ENCODE measurements around a stretch of chr12.

DNA sequence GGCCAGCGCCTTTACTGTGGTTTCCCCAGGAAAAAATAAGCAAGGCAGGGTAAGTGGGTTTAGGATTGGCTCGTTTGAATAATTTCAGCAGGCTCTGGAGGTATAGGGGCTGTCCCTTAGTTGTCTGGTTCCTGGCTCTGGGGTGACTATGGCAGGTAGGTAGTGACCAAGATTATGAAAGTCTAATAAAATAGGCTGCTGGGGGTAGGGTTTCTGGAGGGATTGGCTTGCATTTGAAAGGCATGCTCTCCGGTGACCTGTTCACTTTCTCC lies 35.3 kb downstream of the MAP1LC3B2 start:
- PRO-cap, 2 experiments = no peak in any of the 2 experiments

- PRO-cap, 2 experiments = no peak in any of the 2 experiments
Measured at GRCh38 chr12:117010001-117010802, 89.0 kb downstream of the TESC start.

GRCh38 chr12:117052631-117053207 lies 46.5 kb downstream of the TESC start:
- PRO-cap, 2 experiments = no peak in any of the 2 experiments

DNA sequence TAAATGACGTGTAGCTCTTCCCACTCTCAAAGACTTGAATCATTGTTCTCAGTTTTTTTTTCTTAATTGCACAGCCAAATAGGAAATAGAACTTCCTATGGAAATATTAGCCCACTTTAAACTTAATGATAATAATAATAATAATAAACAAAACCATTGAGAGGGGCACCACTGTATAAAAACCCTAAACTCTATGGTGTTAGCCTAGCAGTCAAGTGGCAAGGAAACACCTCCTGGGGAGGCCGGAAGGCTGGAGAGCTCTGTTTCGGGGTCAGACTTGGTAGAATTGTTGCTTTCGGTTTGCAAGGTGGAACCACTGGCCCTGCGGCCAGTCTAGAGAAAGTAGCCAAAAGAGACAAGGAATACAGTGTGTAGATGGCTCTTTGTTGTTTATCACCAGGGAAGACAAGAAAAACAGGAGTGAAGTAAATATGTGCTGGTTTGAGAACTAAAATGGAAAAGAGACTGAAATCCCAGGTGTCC lies 40.1 kb upstream of the TESC start:
- PRO-cap, 2 experiments = no peak in any of the 2 experiments

GRCh38 chr12:117157719-117158229 lies 32.5 kb downstream of the FBXO21 start:
- PRO-cap, 2 experiments = no peak in any of the 2 experiments

- PRO-cap, 2 experiments = no peak in any of the 2 experiments
Measured at GRCh38 chr12:117562177-117562754, 200.8 kb upstream of the NOS1 start.

DNA sequence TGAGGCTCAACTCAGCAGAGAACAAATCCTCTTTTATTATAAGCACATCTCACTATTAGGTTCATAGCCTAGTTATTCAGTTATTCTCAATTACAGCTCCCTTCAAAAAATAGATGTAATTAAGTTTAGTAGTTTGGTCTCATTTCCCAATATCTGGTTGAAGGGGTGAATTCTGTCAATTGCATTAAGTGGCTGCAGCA lies 223.8 kb upstream of the NOS1 start:
- PRO-cap, 2 experiments = no peak in any of the 2 experiments

- PRO-cap, 2 experiments = no peak in any of the 2 experiments
Measured at GRCh38 chr12:118034703-118035883, 18.6 kb downstream of the RFC5 start.

- PRO-cap, 2 experiments = no peak in any of the 2 experiments
Measured at GRCh38 chr12:118188861-118189340, 53.0 kb downstream of the PEBP1 start.

- PRO-cap, 2 experiments = peak in 2 of 2 experiments; most common minus-strand start chr12:118376245 (in 2)
Measured at GRCh38 chr12:118375951-118376351, 404 bp upstream of the SUDS3 start.

- PRO-cap, 2 experiments = no peak in any of the 2 experiments
Measured at GRCh38 chr12:118479667-118479873, 103.2 kb downstream of the SUDS3 start.

DNA sequence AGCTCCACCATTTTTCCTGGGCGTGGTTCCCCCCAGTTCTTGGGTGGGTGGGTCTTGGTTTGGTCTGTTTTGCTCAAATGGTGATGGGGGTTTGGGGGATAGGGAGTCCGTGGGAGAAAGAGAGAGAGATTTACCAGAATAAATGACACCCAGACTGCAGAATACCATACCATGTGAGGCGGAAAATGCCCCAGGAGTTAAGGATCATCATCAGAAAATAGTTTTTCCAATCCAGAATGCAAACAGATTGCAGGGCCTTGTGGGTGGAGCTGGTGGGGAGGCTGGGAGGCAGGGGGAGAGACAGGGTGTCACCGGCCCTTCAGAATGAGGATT lies 55.7 kb downstream of the SRRM4 start:
- PRO-cap, 2 experiments = no peak in any of the 2 experiments

DNA sequence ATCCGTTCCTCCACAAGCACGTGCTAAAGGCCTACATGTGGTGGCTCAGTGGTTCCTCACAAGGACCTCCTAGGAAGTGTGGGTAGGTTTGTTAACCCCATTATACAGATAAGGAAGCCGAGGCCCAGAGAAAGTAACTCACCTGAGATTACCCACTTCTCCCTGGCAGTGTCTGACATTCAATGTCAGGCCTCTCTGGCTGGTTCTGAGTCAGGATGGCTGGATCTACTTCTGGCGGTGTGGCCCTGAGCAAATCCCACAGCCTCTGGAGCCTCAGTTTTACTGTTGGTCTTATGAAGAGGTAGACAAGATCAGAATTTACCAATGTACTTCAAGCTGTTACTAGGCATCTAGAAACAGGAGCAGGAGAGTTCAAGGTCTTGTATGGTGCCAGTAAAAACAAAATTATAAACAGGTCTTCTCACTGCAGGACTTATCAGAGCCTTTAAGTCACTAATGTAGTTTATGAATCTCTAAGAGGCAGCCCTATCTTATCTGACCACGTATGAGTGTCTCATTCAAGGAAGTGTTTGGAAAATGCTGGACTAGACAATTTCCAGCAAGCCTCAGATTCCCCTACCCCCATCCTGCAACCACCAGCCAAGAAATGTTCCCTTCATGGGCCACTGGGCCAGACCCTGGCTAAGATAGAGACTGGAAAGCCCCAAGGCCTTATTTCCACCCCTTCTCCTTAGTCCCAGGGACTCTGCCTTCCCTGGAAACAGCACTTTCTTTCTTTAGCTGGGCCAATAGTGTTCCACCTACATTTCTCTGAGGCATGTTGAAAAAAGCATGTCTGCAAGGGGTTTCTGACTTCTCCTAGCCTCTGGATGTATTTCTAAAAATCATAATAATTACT lies 4.2 kb downstream of the HSPB8 start:
- PRO-cap, 2 experiments = no peak in any of the 2 experiments

DNA sequence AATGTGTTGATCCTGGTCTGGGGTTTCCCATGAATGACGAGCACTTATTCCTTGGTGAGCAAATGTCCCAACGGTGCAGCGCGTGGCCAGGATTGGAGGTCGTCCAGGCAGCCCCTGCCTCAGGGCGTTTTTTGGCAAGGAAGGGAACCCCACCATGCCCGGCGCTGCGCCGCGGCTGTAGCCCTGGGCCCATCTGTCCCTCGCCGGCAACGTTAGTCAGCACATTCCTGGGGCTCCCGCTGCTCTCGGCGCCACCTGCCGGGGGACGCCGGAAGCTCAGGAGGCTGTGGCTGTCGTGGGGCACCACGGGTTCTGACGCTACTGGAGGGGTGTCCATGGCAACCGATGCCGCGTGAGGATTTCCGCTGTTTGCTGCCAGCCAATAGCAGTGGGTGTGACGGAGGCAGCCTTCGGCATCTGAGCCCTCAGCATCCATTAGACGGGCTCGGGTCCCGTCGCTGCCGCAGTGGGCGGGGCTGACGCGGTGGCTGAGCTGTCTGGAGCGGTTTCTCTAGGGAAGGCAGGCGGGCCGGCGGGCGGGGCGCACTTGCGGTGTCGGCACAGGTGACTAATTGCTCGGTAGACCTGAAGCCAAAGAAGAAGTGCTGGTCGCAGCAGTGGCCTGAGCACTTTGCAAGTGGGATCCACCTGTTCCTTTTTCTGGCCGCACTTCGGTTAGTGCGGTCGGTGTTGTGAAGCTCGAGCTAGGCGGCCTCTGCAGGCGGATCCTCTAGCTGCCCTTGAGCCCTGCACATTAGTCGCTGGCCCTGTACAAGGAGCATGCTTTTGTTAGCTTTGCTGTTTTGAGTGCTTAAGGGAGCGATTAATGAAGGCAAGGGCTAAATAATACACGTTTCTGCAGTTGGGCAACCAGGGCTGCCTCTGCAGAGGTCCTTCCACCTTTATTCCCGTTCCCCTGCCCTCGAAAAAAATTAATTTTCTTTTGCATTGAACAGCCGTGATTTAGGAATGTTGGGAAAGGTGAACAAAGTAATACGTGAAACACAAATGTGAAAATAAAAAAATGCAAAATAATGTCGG lies 29.4 kb downstream of the RAB35 start:
- PRO-cap, 2 experiments = peak in 2 of 2 experiments; most common plus-strand start position 466 of the sequence (in 2); most common minus-strand start position 195 of the sequence (in 2)

GRCh38 chr12:120096308-120097391 lies 19.9 kb downstream of the RAB35 start:
- PRO-cap, 2 experiments = no peak in any of the 2 experiments

DNA sequence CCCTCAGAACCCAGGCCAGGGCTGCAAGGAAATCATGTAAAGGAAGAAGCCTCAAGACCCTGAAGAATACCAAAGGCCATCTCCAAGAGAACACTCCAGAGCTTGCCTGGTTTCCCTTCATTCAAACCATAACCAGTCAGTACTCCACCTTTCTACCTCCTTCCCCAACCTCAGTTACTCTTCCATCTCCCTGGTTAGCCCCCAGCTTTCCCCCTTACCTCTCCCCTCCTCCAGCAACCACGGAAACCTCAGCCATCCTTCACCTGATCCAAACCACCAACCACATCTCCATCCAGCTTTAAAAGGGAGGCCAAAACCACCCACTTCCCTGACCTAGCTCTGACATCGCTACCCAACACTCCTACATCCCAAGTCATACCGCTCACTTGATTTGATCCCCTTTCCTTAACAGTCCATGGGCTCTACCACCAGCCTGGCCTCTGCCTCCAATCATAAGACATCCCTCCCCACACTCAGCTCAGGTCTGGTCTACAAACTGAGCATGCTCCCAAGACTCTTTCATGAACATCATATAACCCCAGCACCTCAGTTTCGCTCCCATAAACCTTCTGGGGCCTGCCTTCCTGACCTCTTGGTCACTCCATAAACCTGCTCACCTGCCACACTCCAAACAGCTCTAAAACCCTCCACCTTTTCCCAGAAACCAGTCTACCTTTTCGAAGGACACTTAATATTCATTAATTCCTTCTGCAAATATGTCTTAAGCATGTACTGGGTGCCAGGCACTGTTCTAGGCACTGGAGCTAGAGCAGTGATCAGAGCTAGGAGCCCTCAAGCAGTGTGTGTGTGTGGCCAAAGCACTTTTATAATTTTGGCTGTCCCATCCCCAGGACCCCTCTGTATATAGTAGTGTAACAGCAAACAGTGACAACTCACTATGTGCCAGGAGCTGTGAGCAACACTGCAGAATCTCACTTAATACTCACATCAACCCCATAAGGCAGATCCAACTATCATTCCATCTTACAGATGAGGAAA lies 1.3 kb downstream of the RAB35 start:
- PRO-cap, 2 experiments = no peak in any of the 2 experiments

DNA sequence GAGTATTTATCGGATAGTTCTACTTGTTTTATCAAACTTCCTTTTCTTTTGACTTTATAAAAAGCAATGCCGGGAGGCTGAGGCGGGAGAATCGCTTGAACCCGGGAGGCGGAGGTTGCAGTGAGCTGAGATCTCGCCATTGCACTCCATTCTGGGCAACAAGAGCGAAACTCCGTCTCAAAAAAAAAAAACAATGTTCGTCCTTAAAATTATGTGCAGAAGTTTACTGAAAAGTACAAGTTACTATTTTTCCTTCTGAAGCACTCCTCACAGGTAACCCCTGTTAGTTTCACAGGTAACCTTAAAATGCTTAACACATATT lies 1.2 kb upstream of the RAB35 start:
- PRO-cap, 2 experiments = no peak in any of the 2 experiments

GRCh38 chr12:120196787-120197810 lies 2.6 kb upstream of the GCN1 start:
- PRO-cap, 2 experiments = no peak in any of the 2 experiments

- PRO-cap, 2 experiments = no peak in any of the 2 experiments
Measured at GRCh38 chr12:120225255-120225454, 24.2 kb upstream of the RPLP0 start.

- PRO-cap, 2 experiments = no peak in any of the 2 experiments
Measured at GRCh38 chr12:120231133-120232258, 30.6 kb upstream of the RPLP0 start.